Hepatocyte (in vitro differentiated cells and primary cell): Measurements from ENCODE around the gene ENPP1.

- RAMPAGE, long total RNA: no peak
- RRBS: under 1% methylated on average over 52 of the region's 117 CpGs
Measured at GRCh38 chr6:131807466-131808748, at the start of gene ENPP1. Gene ENPP1 (plus strand): TSS chr6:131808020.

GRCh38 chr6:131841072-131841522 lies 33.3 kb downstream of the ENPP1 start:
- RAMPAGE, long total RNA: no peak
- RRBS: no CpG with 5 or more reads among the region's 4 CpGs

DNA sequence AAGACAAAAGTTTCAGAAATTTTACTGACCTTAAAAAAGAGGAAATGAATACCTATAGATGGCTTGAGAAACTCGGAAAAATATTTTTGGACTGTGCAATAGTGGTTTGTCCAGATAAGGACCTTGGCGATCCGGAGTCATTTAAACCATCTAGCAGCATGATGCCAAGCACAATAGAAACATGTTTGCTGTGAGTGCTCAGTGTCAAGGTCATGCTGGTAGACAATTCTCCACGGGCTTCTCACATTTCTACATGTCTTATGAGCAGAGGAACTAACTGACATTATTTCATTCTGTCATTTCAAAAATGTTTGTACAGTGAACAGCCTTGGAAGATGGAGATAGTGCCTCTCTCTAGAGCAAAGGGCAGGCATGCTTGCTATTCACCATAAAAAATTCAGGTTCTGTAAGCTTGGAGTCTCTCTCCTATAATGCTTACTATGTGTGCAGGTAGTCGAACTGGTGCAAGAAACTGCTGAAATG lies 25.4 kb upstream of the CCN2 start:
- RAMPAGE, long total RNA: no peak
- RRBS: no CpG with 5 or more reads among the region's 5 CpGs

DNA sequence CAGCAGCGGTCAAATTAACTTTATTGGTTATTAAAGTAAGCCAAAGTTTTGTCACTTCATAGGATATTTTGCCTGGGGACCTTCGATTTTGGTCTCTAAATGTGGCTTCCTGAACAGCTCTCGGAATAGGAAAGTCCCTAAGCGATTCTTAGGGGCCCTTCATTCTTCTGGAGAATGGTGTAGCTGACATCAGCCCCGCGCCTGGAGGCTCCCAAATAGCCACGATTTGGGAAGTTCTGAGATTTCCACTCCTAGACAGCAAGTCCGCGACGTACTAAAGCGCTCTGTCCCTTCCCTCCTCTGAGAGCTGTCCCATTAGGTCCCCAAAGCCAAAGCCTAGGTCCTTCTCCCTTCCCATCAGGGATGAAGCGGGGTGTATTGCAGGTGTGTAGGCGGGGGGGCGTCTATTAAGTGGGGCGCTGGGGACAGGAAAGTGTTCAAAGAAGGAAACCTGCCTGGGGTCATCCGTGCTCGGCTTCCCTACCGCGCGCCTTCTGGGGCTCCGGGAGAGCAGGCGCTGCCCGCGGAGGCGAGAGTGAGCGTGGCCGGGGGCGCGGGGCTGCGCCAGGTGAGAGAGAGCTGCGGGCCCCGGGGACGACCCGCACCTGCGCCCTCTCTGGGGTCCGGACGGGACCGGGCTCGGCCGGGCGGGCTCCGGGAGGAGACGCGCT lies 651 bp downstream of the MOXD1 start:
- RAMPAGE, long total RNA: no peak
- RRBS: 4% methylated on average over 15 of the region's 44 CpGs

- RAMPAGE, long total RNA: no peak
- RRBS: 83% methylated on average over 2 of the region's 17 CpGs
Measured at GRCh38 chr6:132490022-132490917, 22.6 kb downstream of the STX7 start.

GRCh38 chr6:132734279-132735265 lies 20.7 kb upstream of the VNN1 start:
- RAMPAGE, long total RNA: no peak
- RRBS: no CpG with 5 or more reads among the region's 6 CpGs

GRCh38 chr6:132742543-132742880 lies 15.2 kb downstream of the VNN2 start:
- RAMPAGE, long total RNA: no peak
- RRBS: no CpG with 5 or more reads among the region's 4 CpGs

DNA sequence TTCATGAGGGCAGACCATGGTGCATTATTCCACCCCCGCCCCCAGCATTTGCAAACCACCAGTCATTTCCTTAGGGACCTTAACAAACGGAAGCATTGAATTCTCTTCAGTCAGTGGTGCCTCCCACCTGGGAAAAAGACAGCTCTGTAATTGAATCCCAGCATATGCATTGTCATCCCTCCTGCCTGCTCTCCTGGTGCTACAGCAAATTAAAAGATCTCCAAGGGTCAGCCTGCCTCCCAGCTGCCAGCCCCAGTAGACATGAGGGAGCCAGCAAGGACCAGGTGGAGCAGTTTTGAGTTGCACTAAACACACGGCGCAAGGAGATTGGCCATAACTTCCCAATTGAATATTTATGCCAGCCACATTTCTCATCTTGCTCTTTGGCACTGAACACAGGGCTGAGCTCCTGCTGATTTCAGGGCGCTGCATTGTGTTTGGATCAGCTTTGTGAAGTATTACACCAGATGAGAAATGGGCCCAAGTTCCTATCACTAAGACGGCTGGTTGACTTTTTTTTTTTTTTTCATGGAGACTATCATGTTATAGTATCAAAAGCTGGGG lies 190.9 kb downstream of the EYA4 start:
- RAMPAGE, long total RNA: no peak
- RRBS: no CpG with 5 or more reads among the region's 6 CpGs

DNA sequence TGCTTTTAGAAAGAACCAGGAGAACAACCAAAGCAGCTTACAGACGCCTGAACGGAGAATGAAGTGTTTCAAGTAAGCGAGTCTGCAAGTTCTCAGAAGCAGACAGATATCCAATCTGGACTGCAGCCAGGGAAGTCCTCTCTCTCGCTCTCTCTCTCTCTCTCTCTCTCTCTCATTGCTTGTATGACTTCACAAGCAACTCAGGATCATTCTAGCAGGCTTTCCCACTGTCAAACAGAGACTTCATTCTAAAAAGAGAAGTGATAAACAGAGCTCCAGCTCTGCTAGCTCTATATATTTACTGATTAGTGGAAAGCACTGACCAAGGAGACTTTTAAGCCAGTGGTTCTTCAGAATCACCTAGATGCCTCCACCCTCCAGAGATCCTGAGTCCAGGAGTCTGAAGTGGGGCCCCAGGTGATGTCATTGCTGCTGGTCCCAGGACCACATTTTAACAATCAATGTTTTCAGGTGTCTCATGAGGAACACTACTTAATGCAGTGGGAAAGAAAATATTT lies 6.0 kb downstream of the TCF21 start:
- RAMPAGE, long total RNA: no peak
- RRBS: no CpG with 5 or more reads among the region's 4 CpGs

DNA sequence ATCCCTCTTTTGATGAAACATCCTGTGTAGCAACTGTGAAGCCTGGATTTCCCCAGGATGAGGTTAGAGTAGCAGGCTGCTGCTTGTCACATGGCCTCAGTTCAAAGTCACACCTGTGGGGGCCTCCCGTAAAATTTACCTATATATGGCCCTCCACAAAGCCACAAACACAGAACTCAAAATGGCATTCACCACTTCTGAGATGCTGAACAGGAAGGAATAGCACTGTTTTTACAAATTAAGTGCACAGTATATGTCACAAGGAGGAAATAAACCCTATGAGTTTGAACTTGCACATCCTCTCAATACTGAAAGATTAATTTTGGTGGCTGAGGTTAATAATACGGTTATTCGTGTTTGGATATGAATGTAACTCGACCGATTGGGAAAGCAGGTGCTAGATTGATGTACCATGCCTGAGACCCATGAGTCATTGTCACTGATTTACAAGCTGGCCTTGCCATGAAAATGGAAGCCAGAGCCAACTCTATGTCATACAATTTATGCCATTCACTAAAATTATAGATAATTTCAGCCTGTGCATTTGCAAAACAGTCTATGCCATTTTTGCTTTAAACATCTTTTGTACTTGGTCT lies 70.5 kb downstream of the SGK1 start:
- RAMPAGE, long total RNA: no peak
- RRBS: no CpG with 5 or more reads among the region's 5 CpGs

DNA sequence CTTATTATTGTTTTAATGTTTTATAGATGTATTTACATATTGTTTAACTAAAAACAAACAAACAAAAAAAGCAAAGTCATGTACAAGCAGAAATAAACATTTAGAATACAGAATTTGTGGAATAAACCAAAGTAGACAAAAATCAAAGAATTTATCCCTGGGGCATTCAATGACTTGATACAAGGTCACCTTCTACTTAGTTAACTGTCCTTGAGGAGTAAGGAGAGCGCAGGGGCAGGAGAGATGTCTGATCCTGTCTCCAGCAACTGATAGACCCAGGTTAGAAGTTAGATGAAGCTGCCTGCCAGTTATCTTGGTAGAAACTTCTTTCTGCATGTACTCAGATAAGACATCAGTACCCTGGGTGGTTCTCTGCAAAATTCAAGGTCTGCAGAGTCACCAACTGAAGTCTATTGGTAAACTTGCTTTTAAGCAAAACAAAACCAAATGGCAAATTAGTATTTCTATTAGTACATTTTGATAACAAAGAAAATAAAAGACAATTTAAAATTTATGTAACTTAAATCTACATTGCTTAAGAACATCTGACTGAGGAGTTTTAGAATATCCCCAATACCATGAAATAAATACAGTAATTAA lies 2.7 kb downstream of the SGK1 start:
- RAMPAGE, long total RNA: no peak
- RRBS: no CpG with 5 or more reads among the region's 1 CpG

GRCh38 chr6:134347749-134349030 lies 30.3 kb upstream of the SGK1 start:
- RAMPAGE, long total RNA: no peak
- RRBS: no CpG with 5 or more reads among the region's 24 CpGs

DNA sequence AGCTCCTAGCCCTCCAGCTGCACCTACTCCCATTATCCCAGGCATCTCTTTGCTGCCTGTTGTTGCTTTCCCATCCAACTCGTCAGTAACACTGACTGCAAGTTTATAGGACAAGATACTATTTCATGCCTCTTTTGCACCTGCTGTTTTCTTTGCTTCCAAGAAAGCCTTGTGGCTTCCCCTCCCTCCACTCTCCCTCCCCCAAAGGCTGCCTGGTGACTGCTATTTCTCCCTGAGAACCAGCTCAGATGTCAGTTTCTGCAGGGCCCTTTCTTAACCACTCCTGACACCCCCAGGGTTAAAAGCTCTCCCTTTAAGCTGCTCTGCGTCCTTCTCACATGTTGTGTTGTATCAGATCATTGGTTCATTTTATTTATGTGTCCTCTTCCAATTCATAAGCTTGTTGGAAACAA lies 34.3 kb upstream of the SGK1 start:
- RAMPAGE, long total RNA: no peak
- RRBS: no CpG with 5 or more reads among the region's 2 CpGs

DNA sequence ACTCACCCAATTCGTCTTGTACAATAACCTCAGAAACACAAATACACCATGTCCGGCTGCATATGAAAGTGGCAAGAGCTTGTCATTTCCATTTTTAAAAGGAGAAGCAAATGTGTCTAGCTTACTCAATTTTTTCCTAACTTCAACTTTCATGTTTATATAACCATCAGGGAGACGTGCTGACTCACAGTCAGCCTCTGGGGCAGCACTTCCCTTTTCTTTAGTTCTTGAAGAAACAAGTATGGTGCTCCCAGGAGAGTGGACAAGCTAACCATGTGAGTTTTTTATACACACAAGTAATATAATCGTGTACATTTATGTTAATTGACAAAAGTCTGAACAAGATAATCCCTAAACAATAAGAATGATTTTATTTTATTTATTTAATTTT lies 55.5 kb upstream of the SGK1 start:
- RAMPAGE, long total RNA: no peak
- RRBS: no CpG with 5 or more reads among the region's 4 CpGs

DNA sequence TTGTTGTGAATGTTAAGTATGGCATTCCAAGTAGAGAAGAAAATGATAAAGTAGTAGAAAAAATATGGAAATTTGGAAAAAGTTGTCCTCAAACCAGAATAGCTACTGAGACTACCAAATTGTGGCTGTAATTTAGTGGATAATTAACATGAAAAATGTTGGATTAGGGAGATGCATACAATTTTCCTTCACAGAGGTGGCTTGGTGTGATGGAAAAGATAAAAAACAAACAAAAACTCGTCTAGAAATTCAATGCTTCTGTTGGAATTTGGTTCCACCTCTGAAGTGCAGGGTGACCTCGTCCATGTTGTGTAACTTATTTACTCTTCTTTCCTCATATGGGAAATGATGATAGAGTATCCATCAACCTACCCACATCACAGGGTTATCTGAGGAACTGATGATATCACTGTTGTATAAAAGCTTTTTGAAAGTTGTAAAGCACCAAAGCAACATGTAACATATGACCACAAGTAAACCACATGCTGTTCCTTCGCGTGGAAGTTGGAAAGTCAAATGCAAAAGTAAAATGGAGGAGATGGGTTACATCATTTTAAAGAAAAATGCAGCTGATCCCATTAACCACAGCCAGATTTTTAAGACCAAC lies 211.9 kb upstream of the SGK1 start:
- RAMPAGE, long total RNA: no peak
- RRBS: no CpG with 5 or more reads among the region's 4 CpGs

- RAMPAGE, long total RNA: no peak
- RRBS: no CpG with 5 or more reads among the region's 5 CpGs
Measured at GRCh38 chr6:134707221-134707747, 242.6 kb downstream of the ALDH8A1 start.

GRCh38 chr6:134830793-134831395 lies 119.0 kb downstream of the ALDH8A1 start:
- RAMPAGE, long total RNA: no peak
- RRBS: no CpG with 5 or more reads among the region's 2 CpGs

DNA sequence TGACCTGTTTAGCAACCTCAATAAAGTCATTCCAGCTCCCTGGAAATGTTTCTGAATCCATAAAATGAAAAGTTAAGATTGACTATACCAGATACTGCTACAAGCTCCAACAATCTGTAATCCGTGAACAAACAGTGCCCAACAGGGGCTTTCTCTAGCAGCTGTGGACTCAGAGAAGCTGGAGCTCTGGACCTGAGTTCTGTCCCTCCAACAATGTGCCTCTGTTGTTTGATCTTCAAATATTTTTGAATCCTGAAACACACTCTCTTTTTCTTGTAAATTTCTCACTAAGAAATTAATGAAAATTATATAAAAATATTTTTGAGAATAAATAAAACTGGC lies 101.5 kb downstream of the ALDH8A1 start:
- RAMPAGE, long total RNA: no peak
- RRBS: no CpG with 5 or more reads among the region's 1 CpG

GRCh38 chr6:134849735-134850639 lies 99.9 kb downstream of the ALDH8A1 start:
- RAMPAGE, long total RNA: no peak
- RRBS: no CpG with 5 or more reads among the region's 8 CpGs

DNA sequence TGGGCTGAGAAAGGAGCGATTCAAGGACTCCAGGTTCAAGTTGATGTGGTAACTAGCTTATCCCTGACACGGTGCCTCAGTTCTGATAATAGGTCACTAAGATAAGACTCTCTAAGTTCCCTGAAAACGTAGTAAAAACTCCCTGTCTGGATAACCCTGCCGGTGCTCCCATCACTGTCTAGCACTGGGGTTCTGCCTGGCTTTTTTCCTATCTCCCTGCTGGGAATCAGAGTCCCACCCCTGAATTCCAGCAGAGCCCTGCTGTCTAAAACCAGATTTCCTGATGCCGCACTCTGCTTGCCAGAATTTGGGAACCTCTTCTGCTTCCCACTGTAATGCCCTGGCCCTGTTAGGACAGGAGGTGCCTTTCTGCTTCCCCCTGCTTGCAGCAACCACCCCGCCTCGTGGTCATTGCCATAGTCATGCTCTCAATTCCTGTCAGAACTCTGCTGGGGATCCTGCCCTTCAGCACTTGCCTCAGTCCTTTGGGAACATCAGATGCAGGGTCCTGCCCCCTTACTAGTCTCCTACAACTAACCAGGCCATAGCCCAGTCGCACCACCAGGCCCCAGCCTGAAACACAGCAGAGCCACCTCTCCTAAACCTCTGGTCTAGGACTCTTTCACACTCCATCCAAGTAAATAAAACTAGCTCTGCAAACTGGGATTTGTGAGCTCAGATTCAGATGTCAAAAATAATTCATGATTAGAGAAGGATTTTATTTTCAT lies 47.5 kb downstream of the ALDH8A1 start:
- RAMPAGE, long total RNA: no peak
- RRBS: no CpG with 5 or more reads among the region's 8 CpGs